Mononuclear cell (primary cell): ENCODE data around the genes CLDN11 and EIF5A2.

DNA sequence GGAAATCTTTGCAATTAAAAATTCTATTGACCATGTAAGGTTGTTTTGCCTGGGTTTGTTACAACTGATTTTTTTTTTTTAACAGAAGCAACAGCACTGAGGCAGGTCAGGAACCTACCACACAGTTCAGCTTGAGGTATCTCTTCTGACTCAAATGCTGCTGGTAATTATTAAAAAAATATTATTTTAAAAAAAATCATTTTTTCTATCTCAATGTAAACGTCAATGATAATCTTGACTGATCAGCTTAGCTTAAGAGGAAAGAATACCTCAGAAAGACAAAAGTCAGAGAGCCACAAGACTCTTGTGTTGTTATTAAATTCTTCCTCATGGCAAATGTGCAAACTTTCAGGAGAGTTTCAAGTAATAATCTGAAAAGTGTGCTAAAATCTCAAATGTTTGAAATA lies 366.0 kb downstream of the MECOM start:
- RRBS = no CpG with 5 or more reads among the region's 1 CpG

DNA sequence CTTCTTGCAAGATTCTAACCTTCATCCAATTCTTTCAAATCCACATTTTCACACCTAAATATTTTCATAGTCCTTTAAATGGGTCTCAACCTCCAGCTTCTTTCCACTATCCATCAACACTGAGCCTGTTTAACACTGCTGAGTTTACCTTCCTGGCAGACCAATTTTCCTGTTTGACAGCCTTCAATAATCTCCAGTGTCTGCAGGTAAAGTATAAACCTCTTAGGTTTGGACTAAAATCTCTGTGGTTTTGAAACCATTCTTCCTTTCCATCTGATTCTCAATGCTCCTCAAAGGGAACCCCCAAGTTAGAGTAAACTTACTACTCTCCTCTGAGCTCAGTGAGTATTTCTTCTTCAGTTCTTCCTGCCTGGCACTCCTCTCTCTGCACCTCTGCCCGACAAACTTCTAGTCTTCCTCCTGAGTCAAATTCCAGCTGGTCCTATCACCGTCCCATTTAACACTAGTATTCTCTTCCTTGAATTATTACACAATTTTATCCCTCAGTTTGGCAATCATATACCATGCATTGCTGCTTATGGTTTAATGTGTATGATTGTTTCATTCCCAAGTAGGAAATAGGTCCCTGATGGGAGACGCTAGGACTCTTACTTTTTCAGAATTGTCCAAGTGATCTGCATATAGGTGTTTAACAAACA lies 279.9 kb downstream of the MECOM start:
- RRBS = no CpG with 5 or more reads among the region's 3 CpGs

DNA sequence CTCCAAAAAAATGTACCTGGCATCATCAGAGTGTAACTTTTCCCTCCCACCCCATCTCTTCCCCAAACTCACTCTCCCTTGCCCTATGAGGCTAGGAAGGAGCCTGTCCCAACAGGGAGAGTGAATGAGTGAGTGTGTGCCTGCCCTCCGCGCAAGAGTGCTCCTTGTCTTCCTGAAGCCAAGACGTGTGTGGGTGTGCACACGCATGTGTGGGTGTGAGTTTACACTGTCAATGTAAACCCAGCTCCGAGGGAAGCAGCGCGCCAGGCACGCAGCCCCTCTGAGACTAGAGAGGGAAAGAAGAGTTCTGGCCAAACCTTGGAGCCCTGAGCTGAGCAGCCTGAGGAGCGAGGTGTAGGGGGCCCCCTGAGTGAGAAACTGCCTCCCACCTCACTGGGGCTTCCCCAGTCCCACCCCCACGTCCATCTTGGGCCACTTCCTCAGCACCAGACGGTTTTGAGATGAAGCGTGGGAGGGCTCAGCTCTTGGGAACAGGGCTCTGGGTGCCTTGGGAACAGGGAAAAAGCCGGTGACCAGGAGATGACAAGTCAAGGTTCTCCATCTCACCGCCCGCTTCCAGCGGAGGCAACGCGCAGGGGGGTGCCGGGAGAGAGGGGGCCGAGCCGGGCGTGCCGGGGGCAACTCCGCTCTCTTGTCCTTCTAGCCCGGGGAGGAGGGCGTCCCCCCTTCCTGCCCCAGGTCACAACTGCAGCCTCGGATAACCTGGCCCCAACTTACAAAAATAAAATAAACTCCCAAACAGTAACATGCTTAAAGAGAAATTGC lies 5.1 kb downstream of the MECOM start:
- RRBS = 4% methylated on average over 6 of the region's 27 CpGs

- RRBS = 9% methylated on average over 21 of the region's 71 CpGs
Observed at GRCh38 chr3:169667806-169669019, 4.7 kb upstream of the MECOM start.

- RRBS = no CpG with 5 or more reads among the region's 10 CpGs
Observed at GRCh38 chr3:169965988-169966393, 616 bp upstream of the SEC62 start.

DNA sequence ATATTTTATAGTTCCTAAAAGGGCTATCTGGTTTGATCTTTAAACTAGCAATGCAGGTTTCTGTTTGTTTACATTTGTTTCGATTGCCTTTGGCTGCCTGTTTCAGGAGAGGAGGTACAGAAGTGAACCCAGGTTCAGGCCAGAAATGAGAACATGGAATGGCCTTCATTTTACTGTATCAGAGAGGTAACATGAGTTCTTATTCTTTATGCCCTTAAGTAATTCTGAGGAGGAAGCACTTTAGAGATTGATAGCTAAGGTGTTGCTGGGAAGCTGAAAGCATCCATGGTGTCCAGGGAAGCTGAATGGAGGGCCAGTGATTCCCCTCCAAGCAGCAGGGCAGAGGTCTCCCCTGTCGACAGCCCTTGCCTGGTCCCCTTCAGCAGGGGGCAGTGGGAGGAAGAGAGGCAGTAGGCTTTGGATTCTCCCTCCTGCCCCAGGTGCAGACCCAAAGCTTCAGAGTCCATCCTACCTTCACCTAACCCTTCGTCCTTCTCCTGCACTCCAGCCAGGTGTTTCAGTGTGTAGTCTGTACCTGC lies 9.0 kb downstream of the GPR160 start:
- RRBS = no CpG with 5 or more reads among the region's 3 CpGs

DNA sequence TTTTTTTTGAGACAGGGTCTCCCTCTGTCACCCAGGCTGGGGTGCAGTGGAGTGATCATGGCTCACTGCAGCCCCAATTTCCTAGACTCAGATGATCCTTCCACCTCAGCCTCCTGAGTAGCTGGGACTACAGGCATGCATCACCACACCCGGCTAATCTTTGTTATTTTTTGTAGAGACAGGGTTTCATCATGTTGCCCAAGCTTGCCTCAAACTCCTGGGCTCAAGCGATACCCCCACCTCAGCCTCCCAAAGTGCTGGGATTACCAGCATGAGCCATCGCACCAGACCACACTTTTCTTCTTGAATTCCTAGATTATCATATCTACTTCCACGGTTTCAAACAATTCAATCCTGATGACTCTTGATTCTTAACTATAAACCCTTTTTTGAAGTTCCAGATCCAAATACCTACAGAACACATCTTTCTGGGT lies 28.8 kb downstream of the PHC3 start:
- RRBS = no CpG with 5 or more reads among the region's 4 CpGs

- RRBS = no CpG with 5 or more reads among the region's 5 CpGs
Observed at GRCh38 chr3:170180032-170180319, 1.6 kb downstream of the PHC3 start.

- RRBS = 4% methylated on average over 19 of the region's 83 CpGs
Observed at GRCh38 chr3:170418356-170419412, at the start of gene CLDN11. Gene CLDN11 (plus strand): TSS chr3:170418868.

DNA sequence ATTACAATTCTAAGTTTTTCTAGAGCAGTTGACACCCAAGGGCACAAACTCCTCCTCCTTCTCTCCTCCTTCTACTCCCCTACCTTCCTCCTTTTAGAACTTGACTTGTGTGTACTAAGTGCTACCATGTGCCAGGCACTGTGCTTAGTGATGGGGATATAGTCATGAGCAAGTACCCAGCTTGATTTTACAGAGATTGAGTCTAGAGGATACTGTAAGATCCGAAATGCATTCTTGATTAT lies 72.2 kb downstream of the CLDN11 start:
- RRBS = no CpG with 5 or more reads among the region's 1 CpG

DNA sequence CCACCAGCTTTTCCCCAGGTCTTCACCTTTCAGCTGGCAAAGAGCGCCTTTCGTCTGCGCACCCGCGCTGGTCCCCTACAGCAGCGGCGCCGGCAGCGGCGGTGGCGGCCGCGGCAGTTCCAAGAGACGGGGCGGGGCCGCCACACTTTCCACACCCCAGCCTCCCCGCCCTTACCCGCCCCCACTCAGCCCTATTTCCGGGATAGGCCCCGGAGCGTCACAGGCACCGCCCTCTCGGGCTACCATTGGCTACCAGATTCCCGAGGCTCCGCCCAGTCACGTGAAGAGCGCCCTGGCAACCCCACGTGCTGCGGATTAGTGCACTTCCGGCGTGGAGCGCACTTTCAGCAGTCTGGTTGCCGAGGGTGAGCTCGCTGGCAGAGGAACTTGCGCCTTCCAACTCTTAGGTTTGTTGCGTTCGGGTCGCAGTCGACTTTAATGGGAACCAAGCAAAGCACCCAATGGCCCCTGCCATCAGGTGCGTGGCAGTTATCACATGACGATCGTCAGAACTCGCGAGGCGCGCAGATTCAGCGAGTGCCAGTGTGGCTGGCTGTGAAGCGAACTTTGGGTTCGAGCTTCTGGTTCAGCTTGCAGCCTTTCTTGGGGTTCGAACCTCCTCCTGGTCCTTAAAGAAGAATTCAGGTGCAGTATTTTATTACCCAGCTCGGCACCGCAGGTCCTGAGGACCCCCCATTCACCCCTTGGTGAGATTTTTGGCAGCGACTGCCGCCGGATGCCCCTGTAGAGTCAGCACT lies at the start of gene EIF5A2:
Gene EIF5A2, minus strand, starts transcription at position 121 of the 758 bp plus-strand sequence.
- RRBS = under 1% methylated on average over 13 of the region's 55 CpGs

DNA sequence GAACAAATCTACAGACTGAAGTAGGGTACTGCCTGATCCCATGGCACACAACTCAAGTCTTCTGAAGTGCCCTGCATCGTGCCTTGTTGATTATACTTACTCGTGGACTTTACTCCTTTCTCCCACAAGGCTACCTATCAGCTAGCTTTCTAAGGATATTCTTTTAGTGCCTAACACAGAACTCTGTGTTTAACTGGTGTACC lies 119.8 kb downstream of the TNIK start:
- RRBS = no CpG with 5 or more reads among the region's 2 CpGs

GRCh38 chr3:171457380-171458525 lies 2.5 kb downstream of the TNIK start:
- RRBS = 0% methylated on average over 4 of the region's 27 CpGs

DNA sequence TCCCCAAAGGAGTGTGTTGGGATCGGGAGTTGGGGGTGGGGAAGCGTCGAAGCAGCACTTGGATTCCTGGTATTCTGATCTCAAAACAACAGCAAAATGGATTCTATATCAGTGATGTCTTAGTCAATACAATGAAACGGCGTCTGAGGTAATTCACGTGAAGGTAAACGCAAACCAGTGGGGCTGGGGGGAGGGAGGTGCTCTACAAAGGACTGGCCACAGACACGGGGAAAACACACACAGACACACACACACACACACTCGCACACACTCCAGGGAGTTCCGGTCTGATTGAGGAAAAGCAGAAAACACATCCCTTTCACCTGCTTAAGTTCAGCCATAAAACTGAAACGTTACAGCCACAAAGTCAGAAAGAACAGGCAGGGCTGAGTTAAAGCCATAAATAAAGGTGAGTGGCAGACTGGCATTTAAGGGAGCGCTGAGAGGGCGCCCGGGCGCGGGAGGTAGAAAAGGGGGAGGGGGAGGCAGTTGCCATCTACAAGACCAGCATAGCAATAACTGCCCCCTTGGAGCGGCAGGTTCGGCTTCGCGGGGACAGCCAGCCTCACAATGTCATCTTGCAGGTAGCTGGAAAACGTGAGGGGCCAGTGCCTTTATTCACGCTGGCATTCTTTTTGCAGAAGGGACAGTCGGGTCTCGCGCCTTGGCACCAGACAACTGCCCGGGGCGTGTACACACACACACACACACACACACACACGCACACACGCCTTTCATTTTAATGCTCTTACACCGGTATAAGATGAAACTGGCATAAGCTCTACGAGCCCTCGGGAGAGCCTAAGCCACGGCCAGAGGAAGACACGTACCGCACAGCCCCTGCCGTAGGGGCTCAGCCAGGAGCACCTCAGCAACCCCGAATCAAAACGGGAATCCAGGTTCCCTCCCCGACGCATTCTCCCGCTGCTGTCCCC lies 955 bp downstream of the TNIK start:
- RRBS = 4% methylated on average over 3 of the region's 41 CpGs

DNA sequence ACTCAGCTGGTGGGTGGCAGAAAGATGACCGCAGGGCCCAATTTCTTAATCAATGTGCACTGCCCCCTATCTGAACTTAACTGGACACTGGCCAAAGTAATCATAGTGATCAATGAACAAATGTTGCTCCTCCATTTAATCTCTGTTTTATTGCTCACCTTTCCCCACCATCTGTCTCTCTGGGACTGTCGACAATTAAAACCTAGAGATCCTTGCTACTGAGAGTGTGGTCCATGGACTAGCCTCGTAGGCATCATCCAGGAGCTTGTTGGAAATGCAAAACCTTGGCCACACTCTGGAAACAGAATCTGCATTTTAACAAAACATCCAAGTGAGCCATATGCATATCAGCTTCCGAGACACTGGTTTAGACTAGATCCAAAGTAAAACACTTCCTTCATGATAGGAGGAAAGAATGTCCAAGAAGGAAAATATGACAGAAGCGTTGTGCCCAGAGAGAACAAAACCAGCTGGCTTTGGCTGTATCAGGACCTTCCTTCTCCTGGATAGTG lies 52.0 kb downstream of the PLD1 start:
- RRBS = no CpG with 5 or more reads among the region's 5 CpGs

DNA sequence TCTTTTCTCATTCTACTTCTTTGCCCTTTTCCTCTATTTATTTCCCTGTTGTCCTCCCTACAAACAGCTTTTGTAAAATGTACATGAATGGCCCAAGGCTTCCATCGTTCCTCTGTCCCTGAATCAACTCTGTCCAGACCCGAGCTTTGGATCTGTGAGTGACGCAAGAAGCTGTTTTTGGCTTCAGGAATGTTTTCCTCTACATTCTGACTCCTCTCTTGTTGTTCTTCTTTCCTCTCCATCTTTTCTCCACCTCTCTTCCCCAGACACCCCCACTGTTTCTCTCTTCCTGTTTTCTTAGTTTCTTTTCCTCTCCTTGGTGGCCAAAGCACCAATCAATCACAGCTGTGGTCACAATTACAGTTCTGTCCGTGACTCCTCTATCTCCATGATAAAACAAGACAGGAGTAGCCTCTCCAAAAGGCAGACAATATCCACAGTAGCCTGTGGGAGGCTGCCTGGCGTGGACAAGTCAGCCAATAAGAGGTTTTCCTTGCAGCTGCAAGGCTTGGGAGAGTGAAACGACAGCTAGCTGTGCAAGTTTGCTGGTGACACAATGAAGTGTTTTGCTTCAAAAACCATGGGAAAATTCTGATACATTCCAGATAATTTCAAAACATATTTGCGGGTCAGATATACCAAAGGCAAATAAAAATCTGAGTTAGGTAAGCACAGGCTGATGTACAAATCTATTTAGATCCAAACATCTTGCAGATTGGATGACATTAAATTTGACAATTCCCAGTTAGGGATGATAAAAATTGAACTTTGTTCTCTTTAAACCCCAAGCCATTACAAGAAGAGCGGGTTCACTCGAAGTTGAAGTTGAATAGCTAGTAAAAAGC lies 4.8 kb upstream of the TMEM212 start:
- RRBS = no CpG with 5 or more reads among the region's 9 CpGs

DNA sequence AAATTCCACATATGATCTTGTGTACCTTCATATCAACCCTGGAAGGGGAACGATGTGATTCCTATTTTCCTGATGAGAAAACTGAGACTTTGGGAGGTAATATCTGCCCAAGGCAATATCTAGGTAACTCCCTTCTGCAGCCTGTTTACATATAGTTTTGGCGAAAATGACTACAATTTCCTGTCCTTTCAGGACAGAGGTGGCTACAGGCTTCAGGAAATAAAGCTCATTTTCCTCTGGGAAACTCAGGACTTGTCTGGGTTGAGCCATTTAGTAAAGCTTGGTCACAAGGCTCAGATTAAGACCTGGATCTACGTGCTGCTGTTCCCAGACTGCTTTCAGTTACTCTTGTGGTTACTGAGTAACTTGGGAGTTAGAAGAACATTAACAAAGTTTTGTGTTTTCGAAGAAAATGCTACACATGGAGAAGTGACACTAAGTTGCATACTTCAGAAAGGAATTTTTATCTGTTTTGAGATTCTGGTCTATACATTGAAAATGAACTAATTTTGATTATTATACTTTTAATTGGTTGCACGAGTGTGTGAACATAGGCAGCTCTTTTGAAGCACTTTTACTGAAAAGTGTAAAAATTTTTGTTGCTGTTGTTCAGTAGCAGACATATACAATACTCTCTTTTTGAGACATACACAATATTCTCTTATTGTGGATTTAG lies 27.1 kb downstream of the FNDC3B start:
- RRBS = no CpG with 5 or more reads among the region's 5 CpGs

- RRBS = no CpG with 5 or more reads among the region's 6 CpGs
Observed at GRCh38 chr3:172071253-172072125, 32.1 kb downstream of the FNDC3B start.

- RRBS = no CpG with 5 or more reads among the region's 4 CpGs
Observed at GRCh38 chr3:172073131-172073751, 33.9 kb downstream of the FNDC3B start.

DNA sequence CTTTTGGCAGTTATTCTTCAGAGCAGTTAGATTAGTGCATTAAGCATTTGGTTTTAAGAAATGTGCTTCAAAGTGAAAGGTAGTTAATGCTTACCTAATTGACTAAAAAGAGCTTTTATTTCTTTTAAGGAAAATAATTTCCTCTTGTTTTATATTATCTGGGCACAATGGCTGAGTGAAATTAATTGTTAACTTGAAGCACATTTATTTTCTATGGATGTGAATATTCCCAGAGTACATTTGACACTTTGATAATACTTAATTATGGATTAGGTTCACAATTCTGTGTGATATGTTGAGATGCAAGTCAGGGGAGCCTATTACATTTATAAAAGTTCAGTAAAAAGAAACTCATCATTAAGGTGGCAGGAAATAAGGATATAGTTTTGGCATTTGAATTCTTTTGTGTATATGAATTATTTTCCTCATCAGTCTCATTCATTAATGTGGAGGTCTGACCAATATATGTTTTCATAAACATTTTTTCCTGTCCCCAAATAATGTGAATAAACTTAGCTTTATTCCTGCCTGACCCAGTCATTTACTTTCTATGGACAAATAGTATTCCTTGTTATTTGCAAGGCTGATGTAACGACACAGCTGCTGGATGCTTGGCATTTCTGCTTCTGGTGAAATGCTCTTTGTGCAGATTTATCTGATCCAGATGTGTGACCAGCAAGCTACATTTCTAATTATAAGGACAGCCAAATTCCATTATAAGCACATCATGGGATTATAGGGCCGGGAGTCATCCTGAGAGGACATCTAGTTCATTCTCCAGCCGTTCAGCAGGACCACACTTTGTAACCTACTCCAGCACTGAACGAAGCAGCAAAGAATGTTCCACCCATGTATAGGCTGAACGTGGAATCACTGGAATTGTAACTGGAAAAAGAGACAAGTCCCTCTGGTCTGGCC lies 42.6 kb downstream of the FNDC3B start:
- RRBS = no CpG with 5 or more reads among the region's 5 CpGs